Measurements from ENCODE around the genes UBE2Q1, PMVK and SHC1.

DNA sequence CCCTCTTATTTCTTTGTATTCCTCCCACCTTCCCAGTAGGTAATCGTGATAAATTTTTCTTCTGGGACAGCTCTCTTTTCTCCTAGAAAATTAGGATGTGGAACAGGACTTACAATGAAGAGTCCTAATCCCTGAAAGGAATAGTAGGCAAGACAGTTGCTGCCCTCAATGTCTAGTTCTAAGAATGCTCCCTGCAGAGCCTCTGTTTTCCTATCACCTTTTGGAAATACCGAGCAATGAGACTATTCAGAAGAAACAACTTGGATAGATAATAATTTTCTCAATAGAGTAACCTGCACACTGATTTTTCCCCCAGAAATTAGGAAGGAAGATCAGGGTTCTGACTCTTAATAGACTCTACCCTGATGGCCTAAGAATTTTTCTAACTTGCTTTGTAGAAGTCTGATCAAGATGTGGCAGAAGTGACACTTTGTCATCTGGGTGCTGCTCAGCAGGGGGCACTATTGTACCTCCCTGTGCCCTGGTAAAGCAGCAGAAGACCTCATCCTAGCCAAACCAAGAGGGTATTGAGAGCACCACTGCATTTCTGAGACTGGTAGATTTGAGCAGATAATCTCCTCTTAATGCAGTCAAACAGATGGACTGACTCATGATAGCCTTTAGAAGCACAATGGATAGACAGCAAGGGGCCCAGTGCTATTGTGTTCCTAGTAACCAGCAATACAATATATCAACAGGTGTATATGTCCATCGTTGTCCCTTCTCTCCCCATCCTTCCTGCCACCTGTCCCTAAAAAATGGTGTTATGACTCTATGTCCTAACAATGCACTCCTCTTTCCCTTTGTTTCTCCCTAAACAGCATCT is 5.9 kb downstream of the TPM3 start:
- RRBS, result no CpG with 5 or more reads among the region's 3 CpGs

- RRBS, result no CpG with 5 or more reads among the region's 5 CpGs
These were observed 860 bp downstream of the C1orf43 start for GRCh38 chr1:154219470-154219989.

DNA sequence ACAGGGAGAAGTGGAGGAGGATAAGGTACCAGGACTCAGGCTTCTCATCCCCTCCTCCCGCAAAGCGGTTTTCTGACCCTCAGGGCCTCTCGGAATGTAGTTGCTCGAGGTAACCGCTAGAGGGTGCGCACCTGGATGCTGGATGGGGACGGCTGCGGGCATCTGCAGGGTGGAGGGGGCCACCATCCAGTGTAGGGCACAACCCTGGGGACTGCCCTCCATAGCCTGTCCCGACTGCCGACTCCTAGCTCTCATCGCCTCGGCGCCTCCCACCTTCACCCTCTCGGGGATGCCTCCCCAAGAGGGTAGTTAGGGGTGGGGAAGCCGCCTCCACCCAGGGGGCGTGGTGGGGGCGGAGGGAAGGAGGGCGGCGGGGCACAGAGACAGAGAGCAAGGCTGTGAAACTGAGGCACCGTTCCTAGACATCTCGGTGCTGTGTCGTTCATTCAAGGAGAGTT is 656 bp upstream of the ATP8B2 start:
- RRBS, result no CpG with 5 or more reads among the region's 22 CpGs

DNA sequence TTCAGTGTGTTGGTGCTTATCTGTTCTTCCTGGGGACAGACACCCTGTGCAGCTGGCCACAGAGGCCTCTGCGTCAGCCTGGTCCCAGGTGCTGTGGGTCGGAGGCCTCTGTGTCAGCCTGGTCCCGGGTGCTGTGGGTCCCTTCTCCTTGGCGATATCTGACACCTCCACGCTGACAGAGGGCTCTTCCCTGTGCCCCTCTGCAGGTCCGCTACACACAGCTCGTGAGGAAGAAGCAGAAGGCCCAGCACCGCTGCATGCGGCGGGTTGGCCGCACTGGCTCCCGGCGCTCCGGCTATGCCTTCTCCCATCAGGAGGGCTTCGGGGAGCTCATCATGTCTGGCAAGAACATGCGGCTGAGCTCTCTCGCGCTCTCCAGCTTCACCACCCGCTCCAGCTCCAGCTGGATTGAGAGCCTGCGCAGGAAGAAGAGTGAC is 23.3 kb downstream of the ATP8B2 start:
- RRBS, result no CpG with 5 or more reads among the region's 20 CpGs

DNA sequence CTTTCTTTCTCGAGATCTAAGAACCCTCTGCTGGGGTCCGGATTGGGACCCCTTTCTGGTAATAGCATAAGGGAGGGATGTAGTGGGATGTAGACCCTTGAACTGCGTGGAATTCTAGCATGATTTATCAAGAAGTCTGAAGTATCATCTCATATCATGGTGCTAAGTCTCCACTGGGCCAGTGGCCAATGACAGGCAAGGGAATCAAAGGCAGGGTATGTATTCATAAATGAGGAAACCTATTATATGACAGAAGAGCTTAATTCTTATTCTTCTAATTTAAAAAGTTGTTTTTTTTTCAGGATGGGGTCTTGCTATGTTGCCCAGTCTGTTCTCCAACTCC is 34.8 kb downstream of the ATP8B2 start:
- RRBS, result no CpG with 5 or more reads among the region's 3 CpGs

DNA sequence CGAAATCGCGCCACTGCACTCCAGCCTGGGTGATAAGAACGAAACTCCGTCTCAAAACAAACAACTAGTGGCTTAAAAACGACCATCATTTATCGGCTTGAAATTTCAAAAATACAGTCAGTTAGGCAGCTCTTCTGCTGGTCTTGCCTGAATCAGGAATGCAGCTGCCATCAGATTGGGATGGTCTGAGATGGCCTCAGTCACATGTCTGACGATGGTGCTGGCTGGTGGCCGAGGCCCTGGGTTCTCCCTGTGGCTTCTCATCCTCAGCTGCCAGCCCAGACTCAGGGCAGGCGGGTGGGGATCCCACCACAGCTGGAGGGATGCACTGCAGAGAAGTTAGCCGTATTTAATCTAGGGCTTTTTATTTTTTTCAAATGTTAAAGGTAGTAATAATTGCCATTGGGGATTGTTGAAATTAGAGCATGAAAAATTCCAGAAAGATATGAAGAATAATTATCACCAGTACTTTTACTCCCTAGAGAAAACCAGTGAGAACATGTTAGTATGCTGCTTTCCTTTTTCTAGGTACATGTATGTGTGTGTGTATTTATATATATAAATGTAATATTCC is 31.4 kb downstream of the IL6R start:
- RRBS, result no CpG with 5 or more reads among the region's 11 CpGs

DNA sequence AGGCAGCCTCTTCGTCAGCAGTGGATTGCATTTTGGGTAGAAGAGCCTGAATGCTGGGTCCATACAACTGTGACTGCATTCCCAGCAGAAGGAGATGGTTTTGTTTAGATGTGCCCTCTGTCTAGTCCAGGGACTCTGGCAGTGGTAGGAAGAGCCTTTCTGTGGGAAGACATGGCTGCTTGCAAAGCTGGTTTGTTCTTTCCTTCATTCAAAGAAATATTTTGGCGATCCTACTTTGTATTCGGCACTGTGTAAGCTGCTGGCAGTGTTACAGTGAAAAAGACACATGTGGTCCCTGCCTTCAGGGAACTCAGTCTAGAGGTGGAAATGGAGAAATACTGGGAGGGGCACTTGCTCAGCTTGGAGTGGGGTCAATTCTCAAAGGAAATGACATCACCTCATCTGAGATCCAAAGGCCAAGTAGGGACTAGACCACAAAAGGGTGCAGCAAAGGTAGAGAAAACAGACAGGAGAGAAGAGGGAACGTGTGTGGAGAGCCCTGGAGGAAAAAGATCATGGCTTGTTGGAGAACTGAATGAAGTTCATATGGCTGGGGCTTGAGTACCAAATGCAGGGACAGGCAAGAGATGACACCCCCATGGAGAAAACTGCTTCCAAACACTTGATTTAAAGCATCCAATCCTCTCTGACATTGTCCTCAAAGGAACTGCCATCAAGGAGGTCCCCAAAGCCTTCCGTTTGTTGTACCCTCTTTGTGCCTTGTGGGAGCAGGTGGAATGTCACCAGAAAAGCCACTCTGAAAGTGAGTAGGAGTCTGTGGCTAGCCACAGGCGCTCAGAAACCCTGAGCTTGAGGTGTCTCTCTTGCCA is 48.4 kb upstream of the TDRD10 start:
- RRBS, result no CpG with 5 or more reads among the region's 6 CpGs

GRCh38 chr1:154558066-154559167 is at the start of gene UBE2Q1:
UBE2Q1 (minus strand) TSS chr1:154558662.
- RRBS, result 2% methylated on average over 25 of the region's 110 CpGs

DNA sequence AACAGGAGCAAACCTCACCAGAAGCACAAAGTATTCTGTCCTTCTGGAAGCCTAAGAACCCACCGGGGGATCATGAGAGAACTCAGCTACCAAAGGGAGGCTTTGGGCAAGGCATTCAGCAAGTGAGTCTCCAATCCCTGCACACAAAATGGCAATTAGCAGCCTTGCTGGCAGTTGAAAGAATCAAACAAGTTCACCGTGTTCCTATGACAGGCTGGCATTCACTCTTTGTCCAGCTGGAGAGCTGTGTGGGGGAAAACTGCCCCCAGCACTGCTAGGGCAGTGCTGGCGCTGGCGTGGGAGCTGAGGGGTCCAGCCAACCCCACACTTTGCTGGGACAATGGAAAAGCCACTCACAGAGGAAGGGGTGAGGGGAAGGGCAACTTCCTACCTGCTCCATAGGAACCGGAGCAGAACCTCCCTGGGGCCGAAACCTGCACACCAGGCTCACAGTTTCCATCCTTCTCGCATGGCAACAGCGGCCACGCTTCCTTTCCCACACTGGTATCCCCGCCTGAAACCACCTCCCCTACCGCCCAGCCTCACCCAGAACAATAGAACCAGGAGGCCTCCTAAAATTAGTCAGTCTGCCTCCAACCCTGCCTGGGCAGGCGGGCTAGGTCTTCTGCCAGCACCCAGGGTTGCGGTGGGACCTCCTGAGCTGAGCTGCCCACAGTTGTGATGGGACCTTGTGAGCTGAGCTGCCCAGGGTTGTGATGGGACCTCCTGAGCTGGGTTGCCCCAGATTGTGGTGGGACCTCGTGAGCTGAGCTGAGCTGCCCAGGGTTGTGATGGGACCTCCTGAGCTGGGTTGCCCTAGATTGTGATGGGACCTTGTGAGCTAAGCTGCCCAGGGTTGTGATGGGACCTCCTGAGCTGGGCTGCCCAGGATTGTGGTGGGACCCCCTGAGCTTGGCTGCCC is 26.9 kb upstream of the KCNN3 start:
- RRBS, result no CpG with 5 or more reads among the region's 14 CpGs

DNA sequence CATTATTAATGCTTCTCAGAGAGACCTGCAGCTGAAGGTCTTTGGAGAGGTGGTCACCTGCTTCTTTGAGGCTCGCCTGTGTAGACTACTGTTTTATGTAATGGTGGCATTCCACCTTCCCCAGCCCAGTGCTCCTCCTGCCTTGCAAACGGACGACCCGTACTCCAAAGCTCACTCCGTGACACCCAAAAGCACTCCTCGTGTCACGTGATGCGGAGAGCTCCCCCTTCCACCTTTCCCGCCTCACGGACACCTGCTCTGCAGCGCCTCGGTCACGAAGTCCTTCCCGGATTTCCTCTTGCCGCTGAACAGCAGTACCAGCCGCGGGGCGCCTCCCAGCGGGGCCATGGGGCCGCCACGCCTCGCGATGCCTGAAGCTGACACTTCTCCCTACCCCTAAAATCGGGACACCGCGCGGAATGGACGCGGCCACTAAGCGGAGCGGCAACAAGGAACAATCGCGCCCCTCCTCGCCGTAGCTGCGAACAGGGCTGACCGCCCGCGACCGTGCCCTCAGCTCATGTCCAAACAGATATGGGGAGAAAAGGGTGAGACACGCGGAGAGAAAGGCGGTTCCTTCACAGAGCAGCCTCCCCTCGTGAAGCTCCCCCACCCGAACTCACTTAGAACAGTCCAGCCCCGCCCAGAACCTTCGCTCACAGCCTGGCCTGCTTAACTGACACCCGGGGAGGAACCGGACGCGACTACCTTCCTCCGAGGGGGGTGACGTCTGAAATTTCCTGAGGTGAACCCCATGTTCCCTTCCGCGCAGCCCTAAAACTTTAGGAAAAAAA is at the start of gene PMVK:
PMVK (minus strand) TSS at position 382 of the 794 bp plus-strand sequence.
- RRBS, result no CpG with 5 or more reads among the region's 55 CpGs

- RRBS, result no CpG with 5 or more reads among the region's 15 CpGs
These were observed at the start of gene SHC1 for GRCh38 chr1:154970620-154971339. SHC1 (minus strand) TSS chr1:154970747.

- RRBS, result 11% methylated on average over 6 of the region's 17 CpGs
These were observed 2.7 kb downstream of the ZBTB7B start for GRCh38 chr1:155004899-155006164.

GRCh38 chr1:155008243-155009176 is 5.9 kb downstream of the ZBTB7B start:
- RRBS, result no CpG with 5 or more reads among the region's 15 CpGs

- RRBS, result no CpG with 5 or more reads among the region's 8 CpGs
These were observed 14.0 kb downstream of the DCST2 start for GRCh38 chr1:155019396-155020124.

- RRBS, result 27% methylated on average over 21 of the region's 73 CpGs
These were observed 895 bp upstream of the EFNA4 start for GRCh38 chr1:155062273-155063417.

GRCh38 chr1:155084550-155085604 is 6.2 kb downstream of the EFNA3 start:
- RRBS, result 1% methylated on average over 22 of the region's 83 CpGs

GRCh38 chr1:155136728-155137333 is 1.2 kb downstream of the SLC50A1 start:
- RRBS, result no CpG with 5 or more reads among the region's 9 CpGs

DNA sequence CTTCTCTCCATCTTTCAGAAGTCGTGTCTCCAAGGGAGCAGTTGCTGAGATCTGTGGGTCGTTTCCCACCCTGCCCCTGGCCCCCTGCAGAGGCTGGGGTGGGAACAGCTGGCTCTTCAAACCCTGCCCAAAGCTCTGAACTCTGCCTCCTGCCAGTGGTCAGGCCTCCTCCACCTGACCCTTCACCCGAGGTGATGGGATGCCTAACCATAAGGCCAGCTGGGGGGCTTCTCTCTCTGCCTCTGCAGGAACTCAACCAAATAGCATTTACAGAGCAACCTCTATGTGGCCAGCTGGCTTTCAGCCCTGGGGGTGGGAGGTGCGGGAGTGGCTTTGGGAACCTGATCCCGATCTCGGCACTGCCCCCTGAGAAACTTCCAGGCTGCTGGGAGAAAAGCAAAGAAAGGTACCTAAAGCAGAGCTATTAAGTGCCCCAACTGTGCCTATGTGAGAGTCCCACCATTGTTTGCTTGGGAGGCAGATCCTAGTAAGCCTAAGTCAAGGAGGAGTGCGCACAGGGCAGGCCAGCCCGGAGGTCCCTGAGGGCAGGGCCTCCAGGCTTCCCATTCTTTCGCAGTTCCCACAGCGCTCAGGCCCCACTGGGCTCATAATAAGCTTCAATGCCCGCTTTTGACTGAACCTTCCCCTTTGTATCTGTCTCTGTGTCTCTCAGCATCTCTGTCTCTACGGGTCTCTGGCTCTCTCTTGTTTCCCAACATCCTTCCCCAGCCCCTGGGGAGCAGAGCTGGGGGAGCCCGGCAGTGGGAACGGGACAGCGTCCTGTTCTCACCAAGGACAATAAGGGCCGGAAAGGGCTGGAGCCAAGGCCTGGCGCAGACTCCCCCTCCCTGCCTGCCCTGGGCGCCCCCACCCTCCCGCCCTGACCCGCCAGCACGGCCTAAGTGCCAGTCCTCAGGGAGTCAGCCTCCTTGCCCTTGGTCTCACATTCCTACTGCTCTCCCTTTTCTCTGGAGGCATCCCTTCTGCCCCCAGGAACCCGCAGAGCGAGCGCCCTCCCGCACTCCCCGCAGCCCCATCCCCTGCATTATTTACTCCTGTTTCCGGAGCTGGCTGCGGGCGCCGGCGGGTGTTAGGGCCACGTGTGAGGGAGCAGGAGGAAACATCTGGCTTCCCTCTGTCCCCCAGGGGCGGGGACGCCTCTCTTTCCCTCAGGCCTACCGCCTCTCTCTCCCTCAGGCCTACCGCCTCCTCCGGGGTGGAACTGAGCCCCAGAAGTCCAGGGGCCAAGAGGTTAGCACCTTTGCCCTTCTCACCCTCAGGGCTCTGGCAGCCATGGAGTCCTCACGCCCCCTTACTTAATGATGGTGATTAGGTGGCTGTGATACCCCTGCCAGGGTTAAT is 6.8 kb downstream of the KRTCAP2 start:
- RRBS, result no CpG with 5 or more reads among the region's 38 CpGs

DNA sequence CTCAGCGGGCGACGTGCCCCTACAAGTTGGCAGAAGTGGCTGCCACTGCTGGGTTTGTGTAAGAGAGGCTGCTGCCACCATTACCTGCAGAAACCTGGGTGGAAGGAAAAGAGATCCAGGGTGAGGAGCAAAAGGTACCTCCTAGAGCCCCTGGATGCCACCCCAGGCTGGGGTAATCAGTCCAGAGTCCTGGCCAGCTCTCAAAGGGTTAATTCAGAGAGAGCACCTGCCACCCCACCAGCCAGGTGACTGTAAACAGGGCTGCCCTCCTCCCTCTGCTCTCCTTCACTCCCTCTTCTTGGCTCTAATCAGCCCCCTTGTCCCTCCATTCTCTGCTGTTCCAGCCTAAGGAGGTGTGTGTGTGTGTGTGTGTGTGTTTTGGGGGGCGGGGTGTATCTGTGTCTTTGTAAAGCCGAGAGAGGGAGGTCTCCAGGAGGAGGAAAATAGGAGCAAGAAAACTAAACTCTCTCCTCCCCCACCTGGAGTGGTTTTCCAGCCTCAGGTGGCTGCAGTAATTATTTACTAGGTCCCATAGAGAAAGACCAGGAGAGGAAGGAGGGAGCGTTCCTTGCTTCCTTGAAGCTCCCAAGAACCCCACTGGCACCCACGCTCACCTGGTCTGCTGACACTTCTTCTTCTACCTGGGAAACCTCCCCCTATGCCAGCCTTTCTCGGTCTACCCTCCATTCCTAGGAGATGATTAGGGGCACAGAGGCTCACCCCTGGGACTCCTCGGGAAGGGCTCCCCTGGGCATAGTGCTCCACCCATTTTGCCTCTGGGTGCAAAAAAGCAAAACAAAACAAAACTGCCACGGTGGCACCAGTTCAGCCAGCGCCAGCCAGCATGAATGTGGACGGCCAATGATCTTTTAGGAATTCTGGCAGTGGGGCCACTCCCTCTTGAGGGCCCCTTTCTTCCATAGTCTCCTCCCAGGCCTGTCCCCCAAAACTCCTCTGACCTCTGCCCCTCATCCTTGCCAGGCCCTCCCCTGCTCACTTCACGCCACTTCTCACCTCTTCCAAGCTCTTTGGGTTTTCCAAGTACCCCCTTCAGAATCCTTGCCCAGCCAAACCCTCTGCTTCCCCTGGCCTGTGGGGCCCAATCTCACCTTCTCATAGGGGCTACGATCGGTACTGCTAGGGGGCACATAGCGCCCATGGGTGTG is 12.8 kb downstream of the TRIM46 start:
- RRBS, result no CpG with 5 or more reads among the region's 16 CpGs

- RRBS, result no CpG with 5 or more reads among the region's 4 CpGs
These were observed 12.0 kb downstream of the THBS3 start for GRCh38 chr1:155195634-155196071.